ENCODE results near the genes SAA2 and PTPN5.

DNA sequence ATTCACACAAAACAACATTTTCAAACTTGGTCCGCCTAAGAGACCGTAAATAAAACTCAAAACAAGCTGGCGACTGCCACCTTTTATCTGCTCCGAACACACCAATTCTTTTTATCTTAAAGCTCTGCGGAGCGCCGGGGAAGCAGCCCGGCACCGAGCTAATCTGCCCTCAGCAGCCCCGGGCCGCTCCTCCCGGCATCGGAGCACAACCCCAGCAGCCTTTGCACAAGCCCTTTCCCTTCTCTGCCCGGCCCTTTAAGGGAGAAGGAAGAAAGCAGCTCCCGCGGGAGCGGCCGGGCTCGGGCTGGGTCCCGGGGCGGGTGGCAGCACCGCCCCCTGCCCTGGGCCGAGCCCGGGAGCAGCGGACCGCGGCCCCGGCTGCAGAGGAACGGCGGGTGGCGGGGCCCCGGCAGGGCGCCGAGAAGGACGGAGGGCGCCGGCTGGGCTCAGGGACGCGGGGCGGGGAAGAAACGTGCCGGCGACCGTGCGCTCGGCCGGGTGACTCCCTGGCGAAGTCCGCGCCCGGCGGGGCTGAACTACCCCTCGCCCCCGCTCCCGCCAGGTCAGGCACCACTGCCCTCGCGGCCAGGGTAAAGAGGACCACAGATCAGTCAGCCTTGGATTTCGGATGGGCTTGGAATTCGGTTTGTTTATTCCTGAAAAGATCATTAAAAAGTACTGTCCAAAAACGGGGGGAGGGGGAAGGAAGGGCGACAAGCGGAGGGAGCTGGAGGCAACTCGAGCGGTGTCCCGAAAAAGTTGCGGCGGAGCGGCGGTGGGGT, 133.5 kb upstream of the C11orf58 start:
- RRBS, result 6% methylated on average over 14 of the region's 69 CpGs

DNA sequence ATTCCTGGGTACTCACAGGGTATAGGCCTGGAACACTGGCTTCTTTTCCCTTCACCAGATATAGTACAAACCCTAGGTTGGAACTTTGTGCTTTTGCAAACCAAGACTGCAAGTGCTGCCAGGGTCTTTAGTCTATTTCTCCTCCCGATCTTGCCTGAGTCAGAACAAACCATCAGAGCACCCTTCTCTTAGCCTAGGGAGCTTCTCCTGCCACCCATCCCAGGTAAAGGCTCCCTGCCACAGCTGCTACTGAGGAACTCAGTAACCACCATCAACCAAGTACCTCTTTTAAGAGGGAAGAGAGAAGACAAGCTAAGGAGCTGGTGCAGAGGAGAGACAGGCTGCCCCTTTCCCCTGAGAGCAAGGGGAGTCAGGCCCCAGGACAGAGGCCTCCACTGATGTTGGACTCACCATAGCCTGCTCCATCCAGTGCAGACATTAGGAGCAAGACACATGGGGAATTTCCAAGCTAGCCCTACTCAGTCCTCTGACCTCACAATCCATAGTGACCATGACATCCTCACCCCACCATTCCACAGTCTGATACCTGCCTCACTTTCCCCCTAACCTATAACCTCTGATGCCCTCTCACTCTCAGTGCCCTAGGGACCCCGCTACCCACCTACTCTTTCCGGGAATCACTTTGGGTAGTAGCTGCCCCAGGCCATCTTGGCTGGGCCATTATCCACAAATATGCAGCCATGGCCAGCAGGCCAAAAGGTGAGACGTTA, 91.5 kb downstream of the PLEKHA7 start:
- RRBS, result no CpG with 5 or more reads among the region's 4 CpGs

DNA sequence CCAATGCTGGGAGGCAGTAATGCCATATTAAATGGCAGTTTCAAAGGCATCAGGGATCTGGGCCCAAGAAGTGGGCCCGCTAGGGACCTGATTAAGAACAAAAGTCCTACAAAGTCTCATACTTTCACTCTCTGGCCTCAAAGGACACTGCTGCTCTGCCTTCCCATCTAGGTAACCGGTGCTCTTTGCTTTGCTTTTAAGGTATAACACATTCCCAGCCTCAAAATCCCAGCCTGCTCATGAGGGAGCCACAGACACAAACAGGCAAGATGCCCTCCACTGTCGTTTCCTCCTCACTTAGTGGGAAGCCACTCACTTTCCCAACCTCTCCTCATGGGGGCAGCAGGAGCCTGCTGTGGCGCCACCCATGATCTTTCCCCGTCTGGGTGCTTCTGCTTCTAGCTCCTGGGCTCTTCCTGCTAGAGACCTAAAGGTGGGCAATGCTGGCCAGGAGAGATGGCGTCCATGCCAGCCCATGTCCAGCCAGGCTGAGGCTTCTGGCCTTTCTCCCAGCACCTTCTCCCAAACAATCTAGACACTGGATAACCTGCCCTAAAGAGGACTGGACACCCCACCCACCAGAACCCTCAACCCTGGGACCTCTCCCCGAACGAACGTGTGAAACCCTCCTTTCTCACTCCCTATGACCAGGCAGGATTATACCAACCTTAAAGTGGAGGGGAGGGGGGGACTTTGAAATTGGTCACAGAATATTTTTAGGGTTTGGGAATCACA, 68.3 kb downstream of the PLEKHA7 start:
- RRBS, result no CpG with 5 or more reads among the region's 9 CpGs

DNA sequence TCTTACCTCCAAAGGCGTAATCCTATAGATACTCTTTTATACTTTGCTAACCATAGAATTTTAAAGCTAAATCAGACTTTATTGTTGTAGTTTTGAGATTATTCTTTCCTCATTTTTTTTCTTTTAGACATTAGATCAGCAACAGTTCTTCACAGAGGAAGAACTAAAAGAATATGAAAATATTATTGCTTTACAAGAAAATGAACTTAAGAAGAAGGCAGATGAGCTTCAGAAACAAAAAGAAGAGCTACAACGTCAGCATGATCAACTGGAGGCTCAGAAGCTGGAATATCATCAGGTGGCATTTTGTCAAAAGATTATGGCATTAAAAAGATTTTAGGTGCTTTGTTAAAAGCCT, 21.6 kb upstream of the NCR3LG1 start:
- RRBS, result no CpG with 5 or more reads among the region's 2 CpGs

DNA sequence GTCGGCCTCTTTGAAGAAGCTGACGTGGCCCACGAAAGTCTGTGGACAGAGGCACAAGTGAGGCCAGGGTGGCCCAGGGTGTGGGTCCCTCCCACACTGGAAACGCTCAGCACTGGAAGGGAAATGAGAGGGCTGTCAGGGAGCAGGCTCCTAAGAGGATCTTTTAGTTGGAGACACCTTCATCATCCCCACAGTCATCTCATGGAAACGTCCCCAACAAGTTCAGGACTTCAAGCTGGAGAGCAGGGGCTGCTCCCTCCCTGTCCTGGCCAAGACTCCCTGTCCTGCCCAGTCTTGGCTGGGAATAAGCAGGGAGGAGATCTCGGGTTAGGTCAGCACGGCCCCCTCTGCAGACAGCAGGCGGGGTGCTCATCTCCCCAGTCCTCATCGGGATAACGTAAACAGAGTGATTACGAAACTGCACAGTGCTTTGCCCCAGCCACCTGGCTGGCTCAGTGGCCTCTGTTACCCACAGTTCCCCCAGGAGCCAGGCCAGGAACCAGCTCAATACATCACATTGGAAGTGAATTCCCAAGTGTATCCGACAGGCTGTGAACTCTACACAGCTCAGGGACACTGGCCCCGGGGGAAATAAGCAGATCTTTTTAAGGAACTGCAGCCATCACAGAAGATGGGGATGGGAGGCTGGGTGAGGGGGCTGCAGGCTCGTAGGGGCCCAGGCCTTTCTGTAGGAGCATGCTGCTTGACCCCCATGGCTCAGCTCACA, 42.6 kb upstream of the KCNJ11 start:
- RRBS, result no CpG with 5 or more reads among the region's 14 CpGs

DNA sequence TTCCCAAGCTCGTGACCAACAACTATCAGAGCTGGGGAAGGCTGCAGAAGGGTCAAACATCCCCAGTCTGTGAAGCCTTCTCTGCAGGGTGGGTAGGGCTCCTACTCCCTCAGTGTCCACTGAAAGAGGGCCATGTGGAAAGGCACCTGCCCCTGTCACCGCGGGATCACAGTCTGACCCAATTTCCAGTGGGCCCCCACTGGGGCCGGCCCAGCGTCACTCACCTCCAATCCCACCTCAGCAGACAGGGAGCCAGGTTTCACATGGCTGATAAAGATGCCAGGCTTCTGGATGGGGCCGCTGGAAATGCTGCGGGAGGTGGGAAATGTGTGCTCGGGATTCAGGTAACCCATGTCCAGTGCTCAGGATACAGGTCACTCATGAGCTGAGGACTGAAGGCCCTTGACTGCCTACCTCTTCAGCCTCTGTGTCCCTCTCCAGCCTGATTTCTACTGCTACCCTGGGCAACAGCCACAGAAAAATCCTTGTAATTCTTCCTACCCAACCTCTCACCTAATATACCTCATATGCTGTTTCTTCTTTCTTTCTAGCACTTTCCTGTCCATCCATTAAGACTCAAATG, 19.9 kb downstream of the USH1C start:
- RRBS, result no CpG with 5 or more reads among the region's 8 CpGs

DNA sequence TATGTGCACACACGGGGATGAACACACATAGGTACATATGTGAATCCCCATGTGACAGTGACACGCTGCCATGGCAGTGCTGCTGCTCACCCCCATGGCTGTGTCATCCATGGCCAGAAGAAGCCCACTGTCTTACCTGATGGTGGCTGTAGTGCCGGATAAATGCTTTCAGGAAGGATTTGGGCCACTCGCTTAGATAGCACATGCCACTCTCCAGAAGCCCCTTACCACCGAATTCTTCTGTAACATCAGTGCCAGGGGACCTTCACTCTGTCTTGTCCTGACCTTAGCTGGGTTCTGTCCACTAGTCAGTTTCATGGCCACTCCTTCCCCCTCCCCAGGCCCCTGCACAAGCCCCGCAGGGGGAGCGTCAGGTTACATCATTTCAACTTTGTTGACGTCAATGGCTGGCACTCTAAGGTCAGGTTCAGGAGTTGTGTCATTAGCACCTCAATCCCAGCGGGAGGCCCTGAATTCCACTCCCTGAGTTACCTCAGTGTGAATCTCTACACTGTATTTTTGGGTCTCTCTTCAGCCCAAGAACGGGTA, 10.6 kb downstream of the USH1C start:
- RRBS, result no CpG with 5 or more reads among the region's 10 CpGs

- RRBS, result no CpG with 5 or more reads among the region's 9 CpGs
Measured at GRCh38 chr11:17714094-17714872, 5.1 kb upstream of the MYOD1 start.

- RRBS, result no CpG with 5 or more reads among the region's 10 CpGs
Measured at GRCh38 chr11:18248299-18249023, at the start of gene SAA2. SAA2 (minus strand) TSS chr11:18248668.

GRCh38 chr11:18394720-18395035, 315 bp downstream of the LDHA start:
- RRBS, result 11% methylated on average over 5 of the region's 25 CpGs

- RRBS, result no CpG with 5 or more reads among the region's 8 CpGs
Measured at GRCh38 chr11:18605323-18606377, 6.1 kb downstream of the MISFA start.

GRCh38 chr11:18615435-18616393, 16.1 kb downstream of the MISFA start:
- RRBS, result no CpG with 5 or more reads among the region's 12 CpGs

DNA sequence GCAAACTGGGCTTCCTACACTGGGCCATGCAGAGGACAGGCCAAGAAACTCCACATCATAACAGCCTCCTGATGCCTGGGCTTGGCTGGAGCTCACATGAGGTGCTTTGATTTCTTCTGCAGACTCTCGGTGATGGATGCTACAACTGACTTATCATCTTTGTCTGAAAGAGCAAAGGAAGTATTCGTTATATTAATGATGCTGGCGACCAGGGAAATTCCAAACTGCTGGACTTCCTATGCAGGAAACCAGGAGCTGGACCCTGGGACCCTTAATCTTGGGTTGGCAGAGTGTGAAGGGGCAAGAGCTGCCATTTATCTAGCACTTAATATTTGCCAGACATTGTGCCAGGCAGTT, 5.8 kb downstream of the TMEM86A start:
- RRBS, result no CpG with 5 or more reads among the region's 3 CpGs

- RRBS, result no CpG with 5 or more reads among the region's 4 CpGs
Measured at GRCh38 chr11:18768399-18768817, 23.2 kb downstream of the PTPN5 start.

DNA sequence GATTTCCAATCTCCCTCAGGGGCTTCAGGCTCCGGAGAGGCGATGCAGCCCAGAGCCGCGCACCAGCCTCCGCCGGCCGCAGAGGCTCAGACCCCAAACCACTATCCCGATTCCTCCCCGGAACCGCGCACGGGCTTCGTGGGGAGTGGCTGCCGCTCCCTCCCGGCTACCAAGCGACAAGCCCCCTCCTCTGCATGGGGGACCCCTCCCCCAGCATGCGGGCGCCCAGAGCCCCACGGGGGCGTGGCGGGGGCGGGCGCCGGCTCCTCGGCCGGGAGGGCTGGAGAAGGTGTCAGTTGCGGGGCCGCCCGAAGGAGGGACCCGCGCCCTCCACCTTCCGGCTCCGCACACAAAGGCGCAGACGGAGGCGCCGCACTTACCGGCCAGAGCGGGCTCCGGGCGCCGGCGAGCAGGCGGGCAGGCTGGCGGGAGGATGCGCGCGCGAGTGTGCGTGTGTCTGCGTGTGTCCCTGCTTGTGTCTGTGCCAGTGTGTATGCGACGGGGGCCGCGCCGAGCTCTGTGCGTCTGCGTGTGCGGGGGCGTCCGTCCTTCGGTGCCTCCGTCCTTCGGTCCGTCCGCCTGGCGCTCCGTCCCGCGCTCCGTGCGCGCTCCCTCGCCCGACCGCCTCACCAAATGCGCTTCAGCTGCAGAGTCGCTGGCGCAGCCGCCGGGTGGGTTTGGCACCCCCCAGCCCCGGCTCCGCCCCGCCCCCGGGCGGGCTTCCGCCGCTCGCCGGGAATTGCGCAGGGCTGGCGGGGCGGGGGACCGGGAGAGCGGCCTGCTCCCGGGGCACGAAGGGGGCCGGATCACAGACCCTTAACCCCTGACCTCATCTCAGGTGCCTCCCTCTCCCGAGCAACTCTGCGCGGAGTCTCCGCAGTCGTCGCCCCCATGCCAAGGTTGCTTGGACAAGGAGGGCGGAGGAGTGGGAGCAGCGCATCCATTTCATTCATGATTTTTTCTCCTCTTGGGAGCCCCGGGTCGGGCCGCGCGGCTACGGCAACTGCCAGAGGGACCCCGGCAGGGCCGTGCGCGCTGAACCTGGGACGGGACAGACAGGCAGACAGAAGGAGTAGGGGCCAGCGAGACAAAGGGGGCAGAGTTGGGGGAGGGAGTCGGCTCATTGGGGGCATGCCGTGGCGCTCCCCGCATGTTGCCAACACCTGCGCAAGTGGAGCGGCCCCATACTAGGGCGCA, at the start of gene PTPN5:
TSS of gene PTPN5 (minus strand) at position 654 of the 1,197 bp plus-strand sequence.
- RRBS, result 10% methylated on average over 41 of the region's 125 CpGs

- RRBS, result 13% methylated on average over 42 of the region's 67 CpGs
Measured at GRCh38 chr11:19241458-19242327, 948 bp upstream of the E2F8 start.

GRCh38 chr11:19440874-19441498, 200.2 kb upstream of the E2F8 start:
- RRBS, result no CpG with 5 or more reads among the region's 6 CpGs

DNA sequence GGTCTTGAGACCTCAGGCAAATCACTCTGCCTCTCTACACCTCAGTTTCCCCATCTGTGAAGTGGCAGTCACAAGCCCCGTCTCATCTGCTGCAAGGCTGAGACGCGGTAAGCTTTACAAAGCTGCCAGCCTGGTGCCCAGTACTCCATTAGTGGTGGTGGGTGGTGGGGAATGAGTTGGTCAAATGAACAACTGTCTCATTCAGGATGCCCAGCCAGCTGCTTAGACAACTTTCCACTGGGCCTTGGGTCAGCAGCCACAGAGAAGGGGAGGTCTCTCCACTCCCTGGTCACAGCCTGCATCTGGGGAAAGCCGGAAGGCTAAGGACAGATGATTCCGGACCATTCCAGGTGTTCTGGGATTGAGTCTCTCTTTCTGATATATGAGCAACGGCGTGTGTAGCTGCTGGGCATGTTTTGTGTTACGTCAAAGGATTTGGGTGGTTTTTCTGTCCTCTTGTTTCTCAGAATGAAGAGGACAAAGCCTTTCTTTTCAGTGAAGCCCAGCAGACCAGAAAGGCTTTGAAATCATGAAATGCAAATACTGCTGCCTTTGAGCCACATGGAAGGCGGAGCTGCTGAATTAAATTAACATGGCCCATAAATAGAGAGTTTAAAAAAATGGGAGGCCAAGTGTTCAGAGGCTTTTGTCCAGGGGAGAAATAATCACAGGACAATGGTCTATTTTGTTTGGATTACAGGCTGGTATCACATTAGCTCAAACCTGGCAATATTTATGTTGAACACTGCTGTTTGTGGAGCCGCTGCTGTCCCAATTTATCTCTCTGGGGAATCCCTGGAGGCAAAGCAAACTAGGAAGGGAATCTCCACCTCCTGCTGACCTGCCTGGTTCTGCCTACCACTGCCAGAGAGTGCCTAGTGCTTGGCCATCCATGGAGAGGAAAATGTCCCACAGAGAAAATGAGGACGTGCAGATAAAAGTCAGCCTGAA, 234.3 kb upstream of the E2F8 start:
- RRBS, result no CpG with 5 or more reads among the region's 11 CpGs

DNA sequence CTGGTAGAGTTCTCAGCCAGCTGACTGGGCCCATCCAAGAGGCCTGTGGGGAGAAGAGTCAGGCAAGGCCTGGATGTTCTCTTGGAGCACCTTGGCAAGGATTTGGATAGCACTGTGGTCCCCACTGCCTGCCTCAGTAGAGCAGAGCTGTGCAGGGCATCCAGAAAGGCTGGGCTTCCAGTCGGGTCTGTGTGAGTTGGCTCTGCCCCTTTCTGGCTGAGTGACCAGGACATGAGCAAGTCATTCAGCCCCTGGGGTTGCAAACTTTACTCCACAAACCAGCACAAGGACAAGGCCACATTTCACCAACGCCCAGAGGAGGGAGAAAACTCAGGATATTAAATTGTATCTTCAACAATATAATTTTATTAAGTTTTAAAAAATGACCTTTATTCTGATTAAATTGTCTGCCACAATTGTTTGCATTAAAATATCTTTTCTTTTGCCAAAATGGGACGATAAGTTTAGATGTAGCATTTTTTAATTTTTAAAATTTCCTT, 29.1 kb upstream of the NAV2 start:
- RRBS, result no CpG with 5 or more reads among the region's 3 CpGs

DNA sequence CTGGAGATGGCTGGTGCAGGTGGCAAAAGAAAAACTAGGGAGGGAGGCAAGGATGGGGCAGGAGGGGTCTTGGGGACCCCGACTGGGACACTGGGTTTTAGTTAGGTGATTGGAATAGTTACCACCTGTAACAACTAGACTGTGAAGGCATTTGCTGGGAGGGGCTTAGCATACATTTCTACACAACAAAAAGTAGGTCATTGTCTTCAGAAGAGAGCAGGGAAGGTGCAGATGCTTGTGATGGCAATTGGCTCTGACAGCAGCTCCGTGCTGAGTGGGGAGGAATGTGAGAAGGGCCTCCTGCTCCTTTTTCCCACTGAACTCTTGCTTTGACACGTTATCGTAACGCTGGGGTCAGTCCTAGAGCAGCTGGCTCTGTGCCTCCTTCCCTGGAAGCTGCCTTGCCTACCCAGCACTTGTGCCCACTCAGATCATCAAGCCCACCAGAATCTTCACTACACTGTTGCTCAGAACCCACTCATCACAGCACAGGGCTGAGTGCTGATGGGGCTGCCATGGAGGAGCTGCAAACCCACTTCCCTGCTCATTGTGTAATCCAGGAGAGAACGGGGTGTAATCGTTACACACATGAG, 15.0 kb upstream of the NAV2 start:
- RRBS, result no CpG with 5 or more reads among the region's 7 CpGs